ENCODE measurements around a stretch of chr9.

- RRBS: no CpG with 5 or more reads among the region's 3 CpGs
CAGE:
- cytosol, long polyA plus RNA: no peak
- long polyA plus RNA: no peak
- nucleus, long polyA plus RNA: no peak
Measured at GRCh38 chr9:113518111-113518544, 54.6 kb downstream of the RGS3 start.

DNA sequence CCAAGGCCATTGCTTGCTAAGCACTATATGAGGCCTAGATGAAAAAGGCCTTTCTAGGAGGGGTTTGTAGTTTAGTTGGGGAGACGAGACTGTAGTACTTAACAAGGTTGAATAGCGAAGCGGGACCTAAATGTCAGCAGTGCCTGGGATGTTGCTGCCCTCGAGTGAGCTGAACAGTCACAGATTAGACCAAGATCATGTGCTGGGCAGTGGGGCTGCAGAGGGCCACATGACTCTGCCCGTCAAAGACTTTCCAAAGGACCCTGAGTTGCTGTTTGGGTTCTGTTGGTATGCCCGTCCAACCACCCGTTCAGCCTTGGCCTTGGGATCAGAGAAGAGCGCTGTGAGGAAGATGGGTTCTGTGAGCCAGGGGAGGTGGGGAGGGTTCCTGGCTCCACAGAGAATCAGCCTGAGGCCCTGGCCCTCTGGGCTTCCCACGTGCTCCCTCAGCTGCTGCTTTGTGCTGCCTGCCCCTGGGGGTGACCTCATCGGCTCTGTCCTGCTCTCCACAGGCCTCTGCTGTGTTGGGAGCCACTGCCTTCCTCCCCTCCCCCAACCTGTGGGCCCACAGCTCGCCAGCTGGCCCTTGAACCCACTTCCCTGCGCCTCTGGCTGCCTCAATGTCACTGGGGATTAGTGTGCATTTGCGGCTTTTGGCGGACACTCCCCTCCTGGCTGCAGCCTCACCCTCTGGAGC is 72.6 kb downstream of the RGS3 start:
- RRBS: no CpG with 5 or more reads among the region's 14 CpGs
CAGE:
- cytosol, long polyA plus RNA: no peak
- long polyA plus RNA: no peak
- nucleus, long polyA plus RNA: no peak

GRCh38 chr9:113557450-113558017 is 94.0 kb downstream of the RGS3 start:
- RRBS: no CpG with 5 or more reads among the region's 6 CpGs
CAGE:
- cytosol, long polyA plus RNA: no peak
- long polyA plus RNA: no peak
- nucleus, long polyA plus RNA: no peak

GRCh38 chr9:113578877-113579491 is 115.5 kb downstream of the RGS3 start:
- RRBS: no CpG with 5 or more reads among the region's 5 CpGs
CAGE:
- cytosol, long polyA plus RNA: no peak
- long polyA plus RNA: no peak
- nucleus, long polyA plus RNA: no peak

DNA sequence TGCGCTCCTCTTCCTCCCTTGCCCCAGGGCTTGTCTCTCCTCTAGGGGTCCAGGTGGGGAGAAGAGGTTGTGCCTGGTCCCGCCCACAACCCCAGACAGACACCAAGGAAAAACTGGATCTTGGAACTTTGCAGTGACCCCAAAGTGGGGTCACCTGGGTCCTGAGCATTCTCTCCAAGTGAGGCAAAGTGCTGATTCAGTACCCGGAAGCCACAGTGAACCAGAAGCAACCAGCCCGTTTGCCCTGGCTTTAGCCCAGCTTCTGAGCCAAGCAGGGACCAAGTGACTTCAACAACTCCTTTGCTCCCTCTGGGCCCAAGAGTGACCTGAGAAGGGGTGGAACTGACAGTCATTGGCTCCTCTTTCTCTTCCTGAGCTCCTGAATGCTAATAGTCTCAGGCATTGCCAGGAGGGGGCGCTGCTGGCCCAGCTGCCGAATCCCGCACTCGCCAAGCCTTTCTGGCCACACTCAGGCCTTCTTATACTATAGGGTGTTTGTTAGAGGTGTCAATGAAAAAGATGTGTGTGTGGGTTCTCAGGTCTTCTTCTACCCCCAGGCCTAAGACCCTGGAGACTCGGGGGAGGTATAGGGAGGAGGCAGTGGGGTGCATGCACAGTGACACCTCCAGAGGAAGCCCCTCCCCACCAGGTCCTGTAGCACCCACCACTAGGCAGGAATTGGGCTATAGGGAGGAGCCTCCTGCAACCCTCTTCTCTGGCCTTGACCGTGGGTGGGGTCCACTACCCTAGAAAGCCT is 128.1 kb downstream of the RGS3 start:
- RRBS: no CpG with 5 or more reads among the region's 10 CpGs
CAGE:
- cytosol, long polyA plus RNA: no peak
- long polyA plus RNA: no peak
- nucleus, long polyA plus RNA: no peak

DNA sequence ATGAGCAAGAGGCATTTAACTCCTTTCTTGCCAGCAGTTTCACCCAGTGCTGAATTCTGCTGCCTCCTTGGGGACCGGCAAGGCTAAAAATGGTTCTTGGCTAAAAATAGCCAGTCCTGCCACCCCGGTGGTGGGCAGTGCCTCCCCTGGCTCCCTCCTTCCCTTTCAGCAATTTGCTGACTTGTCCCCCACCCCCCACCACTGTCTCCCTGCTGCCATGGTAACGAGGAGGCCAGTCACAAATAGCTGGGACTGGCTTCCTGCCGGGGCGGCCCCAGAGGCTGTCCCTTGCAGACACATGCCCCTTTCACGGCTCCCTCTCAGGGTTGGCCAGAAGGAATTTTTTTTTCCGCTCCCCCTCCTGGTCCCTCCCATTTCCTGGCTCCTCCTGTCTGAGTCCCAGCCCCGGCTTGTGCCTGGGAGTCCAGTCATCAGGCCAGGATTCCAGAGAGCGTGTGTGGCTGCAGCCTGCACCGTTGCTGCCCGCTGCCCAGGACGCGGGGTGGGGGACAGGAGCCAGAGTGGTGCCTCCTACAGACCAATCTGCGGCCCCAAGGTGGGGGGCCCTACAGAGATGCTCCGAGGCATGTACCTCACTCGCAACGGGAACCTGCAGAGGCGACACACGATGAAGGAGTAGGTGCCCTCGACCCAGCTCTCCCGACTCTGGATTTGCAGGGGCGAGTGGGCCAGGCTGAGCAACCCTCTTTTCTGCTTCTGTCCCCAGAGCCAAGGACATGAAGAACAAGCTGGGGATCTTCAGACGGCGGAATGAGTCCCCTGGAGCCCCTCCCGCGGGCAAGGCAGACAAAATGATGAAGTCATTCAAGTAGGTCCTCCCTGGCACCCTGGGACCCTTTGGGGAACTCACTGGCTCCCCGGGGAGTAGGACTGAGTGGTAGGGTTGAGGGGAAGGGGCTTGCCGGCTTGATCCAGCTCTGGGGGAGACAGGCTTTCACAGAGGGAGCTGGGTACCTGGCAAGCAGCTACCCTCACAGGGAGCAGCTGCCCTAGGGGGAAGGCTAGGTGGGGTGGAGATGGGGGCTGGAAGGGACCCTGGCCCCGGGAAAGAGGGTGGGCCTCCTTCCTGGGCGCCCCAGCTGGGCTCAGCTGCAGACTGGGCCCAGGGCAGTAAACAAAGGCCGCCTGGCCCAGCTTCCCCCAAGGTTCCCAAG is 130.6 kb downstream of the RGS3 start:
- RRBS: no CpG with 5 or more reads among the region's 31 CpGs
CAGE:
- cytosol, long polyA plus RNA: no peak
- long polyA plus RNA: start-site peak on the plus strand centred at position 438 of the sequence, 46 bp wide, 131 and 162 reads in 2 replicates
- nucleus, long polyA plus RNA: start-site peak on the plus strand centred at position 607 of the sequence, 336 bp wide, 51 and 44 reads in 2 replicates

- RRBS: no CpG with 5 or more reads among the region's 9 CpGs
CAGE:
- cytosol, long polyA plus RNA: no peak
- long polyA plus RNA: no peak
- nucleus, long polyA plus RNA: no peak
Measured at GRCh38 chr9:113597864-113598847, 134.6 kb downstream of the RGS3 start.

DNA sequence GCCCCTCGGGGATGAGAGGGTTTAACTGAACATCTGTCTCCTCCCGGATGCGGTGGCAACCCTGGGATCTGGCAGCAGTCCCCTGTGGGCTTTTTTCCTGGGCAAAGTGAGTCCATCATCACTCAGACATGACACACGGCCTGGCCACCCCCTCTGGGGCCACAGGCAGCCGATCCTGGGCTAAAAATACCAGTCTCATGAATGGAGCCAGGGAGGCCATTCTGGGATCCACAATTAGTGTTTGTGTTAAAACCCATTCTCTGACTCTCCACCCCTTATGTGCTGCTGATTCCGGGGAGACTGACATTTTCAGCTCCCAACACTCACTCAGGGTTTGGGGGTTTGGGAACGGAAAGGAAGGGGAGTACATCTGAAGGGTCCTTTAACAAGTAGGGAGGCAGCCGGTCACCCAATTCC is 161.3 kb downstream of the RGS3 start:
- RRBS: 72% methylated on average over 2 of the region's 8 CpGs
CAGE:
- cytosol, long polyA plus RNA: no peak
- long polyA plus RNA: no peak
- nucleus, long polyA plus RNA: no peak

- RRBS: no CpG with 5 or more reads among the region's 10 CpGs
CAGE:
- cytosol, long polyA plus RNA: no peak
- long polyA plus RNA: no peak
- nucleus, long polyA plus RNA: no peak
Measured at GRCh38 chr9:113654541-113655174, 191.1 kb downstream of the RGS3 start.

- RRBS: 0% methylated on average over 2 of the region's 15 CpGs
CAGE:
- cytosol, long polyA plus RNA: no peak
- long polyA plus RNA: no peak
- nucleus, long polyA plus RNA: no peak
Measured at GRCh38 chr9:113876636-113877106, 562 bp downstream of the ZNF618 start.

DNA sequence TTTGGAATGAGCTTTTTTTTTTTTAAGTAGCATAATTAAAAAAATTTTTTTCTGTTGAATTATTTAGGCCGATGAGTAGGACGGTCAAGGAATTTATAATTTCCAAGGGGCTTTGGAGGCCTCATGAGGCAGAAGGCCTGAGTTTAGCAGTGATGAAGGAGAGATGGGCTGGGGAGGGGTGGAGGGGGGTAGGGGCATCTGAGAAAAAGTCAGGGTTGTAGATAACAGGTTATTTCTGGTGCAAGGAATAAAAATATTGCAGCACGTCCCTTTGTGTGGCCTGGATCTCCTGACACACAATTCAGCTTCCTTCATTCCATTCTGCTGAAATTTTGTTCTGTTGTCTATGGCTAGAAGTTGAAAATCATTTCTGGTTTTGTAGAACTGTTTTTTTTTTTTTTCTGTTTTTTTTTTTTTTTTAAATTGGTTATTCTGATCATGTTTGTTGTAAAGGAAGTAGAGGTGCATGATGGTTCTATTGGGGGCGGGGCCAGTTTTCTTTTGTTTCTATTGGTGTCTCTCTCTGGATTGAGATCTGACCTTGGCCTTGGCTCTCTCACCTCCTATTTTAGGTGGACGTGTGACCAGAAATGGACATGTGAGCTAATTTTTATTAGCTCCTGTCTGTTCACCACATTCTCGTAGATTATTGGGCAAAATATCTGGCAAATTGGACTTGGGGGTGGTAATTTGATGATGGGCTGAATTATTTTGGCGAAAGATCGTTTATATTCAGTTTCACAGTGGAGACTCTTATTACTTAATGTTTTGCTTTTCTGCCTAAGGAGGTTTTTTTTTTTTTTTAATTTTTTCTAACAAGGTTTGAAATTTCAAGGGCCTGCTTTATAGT is 3.1 kb downstream of the ZNF618 start:
- RRBS: no CpG with 5 or more reads among the region's 8 CpGs
CAGE:
- cytosol, long polyA plus RNA: no peak
- long polyA plus RNA: no peak
- nucleus, long polyA plus RNA: no peak

GRCh38 chr9:113910062-113910665 is 34.1 kb downstream of the ZNF618 start:
- RRBS: no CpG with 5 or more reads among the region's 11 CpGs
CAGE:
- cytosol, long polyA plus RNA: no peak
- long polyA plus RNA: no peak
- nucleus, long polyA plus RNA: no peak

- RRBS: 91% methylated on average over 7 of the region's 13 CpGs
CAGE:
- cytosol, long polyA plus RNA: no peak
- long polyA plus RNA: no peak
- nucleus, long polyA plus RNA: no peak
Measured at GRCh38 chr9:114055048-114055330, 23.1 kb downstream of the AMBP start.

- RRBS: no CpG with 5 or more reads among the region's 9 CpGs
CAGE:
- cytosol, long polyA plus RNA: no peak
- long polyA plus RNA: no peak
- nucleus, long polyA plus RNA: no peak
Measured at GRCh38 chr9:114080375-114081268, 2.5 kb upstream of the AMBP start.

GRCh38 chr9:114207017-114207932 is 51.9 kb downstream of the COL27A1 start:
- RRBS: no CpG with 5 or more reads among the region's 10 CpGs
CAGE:
- cytosol, long polyA plus RNA: no peak
- long polyA plus RNA: no peak
- nucleus, long polyA plus RNA: no peak

DNA sequence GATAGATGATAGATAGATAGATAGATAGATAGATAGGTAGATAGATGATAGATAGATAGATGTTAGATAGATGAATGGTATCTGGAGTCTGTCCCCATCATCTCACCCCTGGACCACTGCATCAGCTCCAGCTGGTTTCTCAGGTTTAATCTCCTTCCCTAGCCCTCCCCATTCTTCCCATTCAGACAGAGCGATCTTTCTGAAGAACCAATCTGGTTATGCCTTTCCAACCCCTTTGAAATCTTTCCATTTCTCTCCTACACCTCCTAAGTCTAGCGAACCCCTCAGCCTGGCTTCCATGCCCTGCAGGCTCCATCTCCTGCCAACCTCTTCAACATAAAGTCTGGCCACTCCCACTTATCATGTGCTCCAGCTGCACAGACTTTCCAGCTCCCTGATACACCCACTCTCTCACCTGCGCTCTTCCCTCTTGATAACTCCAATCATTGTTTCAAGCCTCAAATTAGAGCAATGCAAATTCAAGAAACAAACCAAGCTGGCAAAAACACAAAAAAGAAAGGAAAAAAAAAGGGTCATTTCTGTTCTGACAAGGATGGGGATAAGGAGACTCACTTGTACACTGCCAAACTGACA is 3.8 kb upstream of the ORM1 start:
- RRBS: no CpG with 5 or more reads among the region's 3 CpGs
CAGE:
- cytosol, long polyA plus RNA: no peak
- long polyA plus RNA: no peak
- nucleus, long polyA plus RNA: no peak

DNA sequence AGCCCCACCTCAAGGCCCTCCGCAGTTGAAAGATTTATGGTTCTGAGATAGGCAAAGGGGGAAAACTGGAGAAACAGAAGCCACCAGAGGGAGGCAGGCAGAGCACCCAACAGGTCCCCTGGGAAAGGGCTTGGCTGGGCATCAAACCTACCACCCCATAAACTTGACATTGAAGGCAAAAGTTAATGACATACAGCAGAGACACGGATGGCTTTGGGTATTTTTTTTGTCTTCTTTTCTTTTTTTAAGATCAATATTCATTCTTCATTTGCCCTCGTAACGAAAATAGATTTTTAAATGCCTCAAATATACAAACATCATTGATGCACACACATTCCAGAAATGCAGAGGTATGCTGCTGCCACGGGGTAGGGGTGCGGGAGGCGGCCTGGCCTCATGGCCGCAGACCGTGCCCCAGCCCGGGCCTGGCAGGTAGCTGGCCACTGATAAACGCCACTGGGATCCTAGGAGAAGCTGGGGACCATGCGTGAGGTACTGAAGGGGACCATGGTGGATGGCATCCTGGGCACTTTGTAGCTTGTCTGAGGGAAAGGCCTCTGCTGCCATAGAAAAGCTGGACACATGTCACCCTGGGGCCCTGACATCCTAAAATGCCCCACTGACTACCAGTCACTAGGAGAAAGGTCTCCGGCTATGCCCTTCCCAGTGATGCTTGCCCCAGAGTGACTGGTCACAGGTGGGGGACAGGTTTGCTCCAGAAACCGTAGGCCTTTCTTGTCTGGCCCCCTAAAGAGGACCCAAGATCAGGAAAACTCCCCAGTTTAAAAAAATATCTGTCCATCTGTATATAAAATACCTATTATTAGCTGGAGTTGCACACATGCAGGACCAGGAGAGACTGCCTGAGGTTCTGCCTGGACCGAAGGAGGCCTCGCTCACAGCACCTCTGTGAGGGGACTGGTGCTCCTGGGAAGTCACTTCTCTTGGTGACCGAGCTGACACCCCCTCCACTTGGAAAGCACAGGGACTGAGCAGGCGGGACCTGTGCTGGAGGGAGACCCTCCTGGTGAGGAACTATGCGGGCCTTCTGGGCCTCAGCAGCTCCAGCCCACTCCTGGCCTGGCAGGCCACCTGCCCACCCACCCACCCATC is 6.6 kb downstream of the ORM2 start:
- RRBS: no CpG with 5 or more reads among the region's 19 CpGs
CAGE:
- cytosol, long polyA plus RNA: no peak
- long polyA plus RNA: no peak
- nucleus, long polyA plus RNA: no peak

- RRBS: no CpG with 5 or more reads among the region's 3 CpGs
CAGE:
- cytosol, long polyA plus RNA: no peak
- long polyA plus RNA: no peak
- nucleus, long polyA plus RNA: no peak
Measured at GRCh38 chr9:114360916-114361471, 26.8 kb downstream of the AKNA start.

DNA sequence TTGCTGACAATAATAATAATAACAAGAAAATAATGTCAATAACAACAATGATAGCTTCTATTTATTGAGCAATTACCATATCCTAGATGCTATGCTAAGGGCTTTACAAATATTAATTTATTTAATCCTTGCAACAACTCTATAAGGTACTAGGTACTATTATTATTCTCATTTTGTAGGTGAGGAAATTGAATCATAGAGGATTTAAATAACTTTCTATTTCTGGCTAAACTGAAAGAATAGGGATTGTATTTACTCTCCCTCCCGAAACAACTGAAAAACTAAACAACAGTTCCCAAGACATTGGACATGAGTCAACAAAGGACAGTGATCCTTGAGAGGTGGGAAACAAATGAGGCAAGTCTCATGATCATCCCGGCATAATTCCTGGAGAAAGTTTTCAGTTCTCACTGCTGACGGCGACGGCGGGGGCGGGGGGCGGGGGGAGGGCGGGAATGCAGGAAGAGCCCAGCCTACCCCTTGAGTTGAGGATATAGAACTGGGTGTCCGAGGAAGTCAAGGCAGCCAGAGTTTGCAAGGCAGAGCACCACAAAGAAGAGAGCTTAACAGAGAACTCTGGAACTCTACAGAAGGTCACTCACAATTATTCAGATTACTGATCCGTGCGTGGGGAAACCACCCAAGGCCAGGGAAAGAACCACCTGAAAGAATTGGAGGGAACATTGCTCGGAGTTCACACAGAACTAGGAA is 27.3 kb upstream of the WHRN start:
- RRBS: no CpG with 5 or more reads among the region's 13 CpGs
CAGE:
- cytosol, long polyA plus RNA: no peak
- long polyA plus RNA: no peak
- nucleus, long polyA plus RNA: no peak

- RRBS: no CpG with 5 or more reads among the region's 1 CpG
CAGE:
- cytosol, long polyA plus RNA: no peak
- long polyA plus RNA: no peak
- nucleus, long polyA plus RNA: no peak
Measured at GRCh38 chr9:114893039-114893599, 37.3 kb downstream of the TNFSF8 start.

Measured in SK-N-SH (cell line).